ENCODE data around the gene IGFBP4.

GRCh38 chr17:39992907-39993529 is 12.4 kb downstream of the PSMD3 start:
- PRO-cap, 3 experiments: no peak in any of the 3 experiments
- RAMPAGE, long total RNA: no peak
- RRBS, 2 experiments: no CpG with 5 or more reads among the region's 14 CpGs

DNA sequence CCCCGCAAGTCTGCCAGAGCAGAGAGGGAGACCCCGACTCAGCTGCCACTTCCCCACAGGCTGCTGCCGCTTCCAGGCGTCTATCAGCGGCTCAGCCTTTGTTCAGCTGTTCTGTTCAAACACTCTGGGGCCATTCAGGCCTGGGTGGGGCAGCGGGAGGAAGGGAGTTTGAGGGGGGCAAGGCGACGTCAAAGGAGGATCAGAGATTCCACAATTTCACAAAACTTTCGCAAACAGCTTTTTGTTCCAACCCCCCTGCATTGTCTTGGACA is 255 bp upstream of the CSF3 start:
- PRO-cap, 3 experiments: no peak in any of the 3 experiments
- RAMPAGE, long total RNA: no peak
- RRBS, 2 experiments: no CpG with 5 or more reads among the region's 9 CpGs

DNA sequence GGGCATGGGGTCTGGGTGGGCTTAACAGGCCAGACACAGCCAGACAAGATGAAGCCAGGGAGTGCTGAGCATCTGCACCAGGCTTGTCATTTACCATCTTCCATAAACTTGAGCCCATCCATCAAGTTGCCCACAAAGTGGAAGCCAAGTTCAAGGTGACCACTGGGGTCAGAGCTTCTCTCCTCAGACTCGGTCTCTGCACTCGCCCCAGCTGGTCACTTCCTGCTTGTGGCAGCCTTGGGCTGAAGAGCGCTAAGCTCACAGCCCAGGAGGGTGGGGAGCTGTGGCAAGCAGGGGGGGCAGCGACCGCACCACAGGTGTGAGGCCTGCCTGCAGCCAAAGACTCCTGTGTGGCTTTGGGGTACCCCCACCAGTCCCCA is 2.9 kb downstream of the CSF3 start:
- PRO-cap, 3 experiments: peak in 2 of 3 experiments; most common plus-strand start position 186 of the sequence (in 1); most common minus-strand start position 230 of the sequence (in 2)
- RAMPAGE, long total RNA: no peak
- RRBS, 2 experiments: no CpG with 5 or more reads among the region's 5 CpGs

GRCh38 chr17:40036716-40036943 is 17.6 kb downstream of the MED24 start:
- PRO-cap, 3 experiments: no peak in any of the 3 experiments
- RAMPAGE, long total RNA: no peak
- RRBS, 2 experiments: no CpG with 5 or more reads among the region's 4 CpGs

GRCh38 chr17:40068672-40069777 is 6.3 kb downstream of the THRA start:
- PRO-cap, 3 experiments: peak in 2 of 3 experiments; most common plus-strand start chr17:40069036 (in 1); most common minus-strand start chr17:40068924 (in 1)
- RAMPAGE, long total RNA: no peak
- RRBS, 2 experiments: no CpG with 5 or more reads among the region's 18 CpGs

DNA sequence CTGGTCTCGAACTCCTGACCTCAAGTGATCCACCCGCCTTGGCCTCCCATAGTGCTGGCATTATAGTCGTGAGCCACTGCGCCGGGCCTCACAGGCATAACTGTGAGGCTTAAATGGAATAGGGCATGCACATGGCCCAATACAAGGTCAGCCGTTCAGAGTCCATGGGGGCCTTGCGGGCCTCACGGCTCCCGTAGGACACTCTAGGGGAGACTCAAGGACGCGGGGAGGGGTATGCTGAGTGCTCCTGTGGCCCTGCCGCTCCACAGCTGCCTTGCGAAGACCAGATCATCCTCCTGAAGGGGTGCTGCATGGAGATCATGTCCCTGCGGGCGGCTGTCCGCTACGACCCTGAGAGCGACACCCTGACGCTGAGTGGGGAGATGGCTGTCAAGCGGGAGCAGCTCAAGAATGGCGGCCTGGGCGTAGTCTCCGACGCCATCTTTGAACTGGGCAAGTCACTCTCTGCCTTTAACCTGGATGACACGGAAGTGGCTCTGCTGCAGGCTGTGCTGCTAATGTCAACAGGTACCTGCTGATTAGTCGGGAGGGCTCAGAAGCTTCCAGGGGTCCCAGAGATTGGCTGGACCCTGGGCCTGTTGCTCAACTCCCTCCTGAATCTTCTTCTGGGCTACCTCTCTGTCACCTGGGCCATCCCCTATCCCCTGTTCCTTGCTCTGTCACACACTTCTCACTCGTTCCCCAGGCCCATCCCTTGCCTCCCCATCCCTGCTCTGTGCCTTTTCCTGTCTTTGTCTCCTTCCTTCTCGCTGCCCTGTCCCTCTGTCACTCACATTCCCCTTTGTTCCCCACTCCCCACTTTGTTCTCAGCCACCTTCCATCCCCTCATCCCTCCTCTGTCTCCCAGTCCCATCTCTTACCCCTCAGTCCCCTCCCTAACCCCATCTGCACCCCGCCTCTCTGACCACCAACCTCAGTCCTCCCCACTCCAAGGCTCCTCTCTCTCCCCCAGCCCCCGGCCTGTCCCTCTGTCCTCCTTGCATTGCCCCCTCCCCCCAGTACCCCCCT is 12.1 kb downstream of the NR1D1 start:
- PRO-cap, 3 experiments: no peak in any of the 3 experiments
- RAMPAGE, long total RNA: no peak
- RRBS, 2 experiments: no CpG with 5 or more reads among the region's 30 CpGs

DNA sequence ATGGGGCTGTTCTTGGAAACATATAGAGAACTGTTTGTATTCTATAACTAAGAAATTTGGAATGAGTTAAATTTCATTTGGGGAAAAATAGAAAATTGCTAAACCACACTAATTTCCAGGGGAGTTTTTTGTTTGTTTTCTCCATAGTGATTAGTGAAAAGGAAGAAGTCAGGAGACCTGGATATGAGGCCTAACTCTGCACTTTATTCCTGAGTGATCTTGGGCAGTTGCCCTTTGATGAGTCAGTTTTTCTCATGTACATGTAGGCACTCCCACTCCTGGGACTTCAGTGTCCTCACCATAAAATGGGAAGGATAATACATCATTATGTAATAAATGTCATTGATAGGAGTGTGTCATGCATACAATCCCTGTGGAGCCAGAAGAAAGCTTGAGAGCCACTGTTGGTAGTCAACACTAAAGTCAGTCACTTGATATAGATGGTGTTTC is 32.4 kb downstream of the WIPF2 start:
- PRO-cap, 3 experiments: no peak in any of the 3 experiments
- RAMPAGE, long total RNA: no peak

- PRO-cap, 3 experiments: no peak in any of the 3 experiments
- RAMPAGE, long total RNA: no peak
- RRBS, 2 experiments: no CpG with 5 or more reads among the region's 7 CpGs
Observed at GRCh38 chr17:40281571-40282332, 5.9 kb upstream of the CDC6 start.

- PRO-cap, 3 experiments: no peak in any of the 3 experiments
- RAMPAGE, long total RNA: no peak
- RRBS, 2 experiments: no CpG with 5 or more reads among the region's 4 CpGs
Observed at GRCh38 chr17:40304203-40304826, 4.7 kb upstream of the RARA start.

- PRO-cap, 3 experiments: no peak in any of the 3 experiments
- RAMPAGE, long total RNA: no peak
- RRBS, 2 experiments: no CpG with 5 or more reads among the region's 10 CpGs
Observed at GRCh38 chr17:40306771-40307419, 2.1 kb upstream of the RARA start.

DNA sequence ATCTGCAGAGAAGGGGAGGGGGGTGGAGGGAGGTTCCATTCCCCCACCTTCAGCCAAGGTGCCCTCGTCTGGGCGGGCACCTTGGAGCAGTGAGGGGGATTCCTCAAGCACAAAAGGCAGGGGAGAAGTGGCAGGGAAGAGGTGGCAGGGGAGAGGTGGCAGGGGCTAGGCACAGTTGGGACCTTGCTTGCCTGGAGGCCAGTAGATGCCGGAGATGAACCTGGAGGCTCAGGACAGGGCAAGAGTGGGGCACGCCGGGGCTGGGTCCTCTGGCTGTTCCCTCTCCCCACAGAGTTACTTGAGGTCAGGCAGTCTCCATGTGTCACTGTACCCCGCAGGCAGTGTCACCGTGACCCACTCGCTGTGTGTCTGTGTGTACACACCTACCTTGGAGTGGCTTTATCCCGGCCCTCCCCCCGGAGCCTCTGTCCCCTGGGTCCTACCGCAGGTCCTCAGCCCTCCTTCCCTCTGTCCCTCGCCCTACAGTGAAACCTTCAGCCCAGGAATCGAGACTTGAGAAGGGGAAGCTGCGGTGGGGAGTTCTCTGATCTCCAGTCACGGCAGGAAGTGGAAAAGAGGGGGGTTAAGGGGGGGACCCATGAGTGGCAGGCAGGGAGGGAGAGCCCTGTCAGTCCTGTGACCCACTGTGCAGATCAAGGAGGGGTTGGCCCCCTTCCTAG is 13.3 kb downstream of the RARA start:
- PRO-cap, 3 experiments: peak in 3 of 3 experiments; most common plus-strand start position 38 of the sequence (in 2); most common minus-strand start position 271 of the sequence (in 1)
- RAMPAGE, long total RNA: no peak
- RRBS, 2 experiments: 9 to 11% methylated on average over 3 of the region's 15 CpGs

DNA sequence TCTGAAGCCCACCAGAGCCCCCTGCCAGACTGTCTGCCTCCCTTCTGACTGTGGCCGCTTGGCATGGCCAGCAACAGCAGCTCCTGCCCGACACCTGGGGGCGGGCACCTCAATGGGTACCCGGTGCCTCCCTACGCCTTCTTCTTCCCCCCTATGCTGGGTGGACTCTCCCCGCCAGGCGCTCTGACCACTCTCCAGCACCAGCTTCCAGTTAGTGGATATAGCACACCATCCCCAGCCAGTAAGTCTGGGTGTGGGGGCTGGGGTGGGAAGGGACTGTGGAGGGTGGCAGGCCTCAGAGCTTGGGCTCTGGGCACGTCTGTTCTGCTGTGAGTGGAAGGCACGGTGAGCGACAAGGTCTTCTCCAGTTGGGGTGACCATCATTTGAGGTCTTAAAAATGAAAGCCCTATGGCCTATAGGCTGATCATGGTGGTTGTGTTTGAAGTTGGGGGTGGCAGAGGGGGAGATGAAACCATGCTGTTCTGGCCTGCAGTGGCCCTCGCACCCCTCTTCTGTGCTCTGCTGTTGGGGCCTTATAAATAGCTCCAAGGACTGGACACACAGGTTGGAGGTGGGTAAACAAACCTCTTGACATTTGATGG is 22.3 kb downstream of the RARA start:
- PRO-cap, 3 experiments: no peak in any of the 3 experiments
- RAMPAGE, long total RNA: no peak
- RRBS, 2 experiments: no CpG with 5 or more reads among the region's 11 CpGs

GRCh38 chr17:40337348-40337939 is 27.1 kb downstream of the GJD3 start:
- PRO-cap, 3 experiments: no peak in any of the 3 experiments
- RAMPAGE, long total RNA: no peak
- RRBS, 2 experiments: no CpG with 5 or more reads among the region's 10 CpGs

DNA sequence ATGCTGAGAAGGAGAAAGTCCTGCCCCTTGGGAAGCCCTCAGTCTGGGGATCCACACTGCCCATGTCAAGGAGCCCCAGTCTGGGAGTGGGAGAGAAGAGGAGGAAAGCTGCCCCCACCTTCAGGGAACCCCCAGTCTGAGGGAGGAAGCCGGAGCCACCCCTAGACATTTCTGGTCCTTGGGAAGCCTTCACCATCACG is 6.8 kb downstream of the GJD3 start:
- PRO-cap, 3 experiments: no peak in any of the 3 experiments
- RAMPAGE, long total RNA: no peak
- RRBS, 2 experiments: no CpG with 5 or more reads among the region's 2 CpGs

DNA sequence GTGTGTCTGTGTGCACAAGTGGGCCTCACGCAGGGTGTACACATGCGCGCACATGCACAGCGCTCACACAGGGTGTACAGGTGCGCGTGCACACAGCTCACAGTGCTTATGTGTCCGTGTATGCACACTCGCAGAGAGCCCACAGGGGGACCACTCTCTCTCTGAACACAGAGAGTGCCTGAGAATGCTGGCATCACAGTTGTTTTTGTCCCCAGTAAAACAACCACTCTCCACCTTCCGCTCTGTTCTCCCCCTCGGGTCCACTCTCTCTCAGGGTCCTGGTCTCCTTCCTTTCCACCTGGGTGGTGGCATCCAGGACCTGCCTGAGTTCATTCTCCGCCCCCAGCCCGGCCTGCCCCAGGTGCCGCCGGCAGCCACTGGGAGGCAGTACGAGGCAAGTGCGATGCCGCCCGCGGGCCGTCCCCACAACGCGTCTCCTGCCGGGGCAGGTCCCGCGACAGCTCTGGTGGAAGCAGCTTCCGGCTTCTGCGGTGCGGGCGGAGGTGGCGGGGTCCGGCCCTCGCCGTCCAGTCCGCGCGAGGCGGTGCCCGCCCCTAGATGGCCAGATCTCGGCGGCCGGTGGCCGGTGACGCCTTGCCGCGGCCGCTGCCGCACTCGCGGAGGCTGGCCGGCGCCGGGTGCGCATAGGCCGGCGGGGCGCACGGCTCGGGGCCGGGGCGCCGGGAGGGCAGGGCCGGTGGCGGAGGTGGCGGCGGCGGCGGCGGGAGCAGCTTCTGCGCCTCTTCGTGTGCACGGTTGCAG is 2.0 kb downstream of the GJD3 start:
- PRO-cap, 3 experiments: peak in 3 of 3 experiments; most common plus-strand start position 530 of the sequence (in 2)
- RAMPAGE, long total RNA: no peak
- RRBS, 2 experiments: 2 to 3% methylated on average over 35 of the region's 71 CpGs

DNA sequence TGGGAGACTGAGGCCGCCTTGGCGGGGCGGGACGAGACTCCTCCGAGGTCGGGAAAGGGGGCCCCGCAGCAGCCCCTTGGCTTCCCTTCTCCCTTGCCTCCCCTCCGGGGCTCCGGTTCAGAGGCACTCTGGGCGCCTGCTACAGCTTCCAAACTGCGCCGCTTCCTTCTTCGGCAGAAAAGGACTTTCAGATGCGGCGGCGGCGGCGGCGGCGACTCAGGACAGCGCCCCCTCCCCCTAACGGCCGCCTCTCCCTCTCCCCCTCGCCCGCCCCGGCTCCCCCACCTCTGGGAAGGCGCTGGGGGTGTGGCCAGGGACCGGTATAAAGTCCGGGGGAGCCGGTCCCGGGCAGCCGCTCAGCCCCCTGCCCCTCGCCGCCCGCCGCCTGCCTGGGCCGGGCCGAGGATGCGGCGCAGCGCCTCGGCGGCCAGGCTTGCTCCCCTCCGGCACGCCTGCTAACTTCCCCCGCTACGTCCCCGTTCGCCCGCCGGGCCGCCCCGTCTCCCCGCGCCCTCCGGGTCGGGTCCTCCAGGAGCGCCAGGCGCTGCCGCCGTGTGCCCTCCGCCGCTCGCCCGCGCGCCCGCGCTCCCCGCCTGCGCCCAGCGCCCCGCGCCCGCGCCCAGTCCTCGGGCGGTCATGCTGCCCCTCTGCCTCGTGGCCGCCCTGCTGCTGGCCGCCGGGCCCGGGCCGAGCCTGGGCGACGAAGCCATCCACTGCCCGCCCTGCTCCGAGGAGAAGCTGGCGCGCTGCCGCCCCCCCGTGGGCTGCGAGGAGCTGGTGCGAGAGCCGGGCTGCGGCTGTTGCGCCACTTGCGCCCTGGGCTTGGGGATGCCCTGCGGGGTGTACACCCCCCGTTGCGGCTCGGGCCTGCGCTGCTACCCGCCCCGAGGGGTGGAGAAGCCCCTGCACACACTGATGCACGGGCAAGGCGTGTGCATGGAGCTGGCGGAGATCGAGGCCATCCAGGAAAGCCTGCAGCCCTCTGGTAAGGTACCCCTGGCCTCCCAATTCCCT is at the start of gene IGFBP4:
IGFBP4 (plus strand) TSS at position 351 of the 1,014 bp plus-strand sequence.
- PRO-cap, 3 experiments: peak in 3 of 3 experiments; most common plus-strand start position 351 of the sequence (in 3); most common minus-strand start position 155 of the sequence (in 1)
- RAMPAGE, long total RNA: no peak
- RRBS, 2 experiments: 2 to 3% methylated on average over 33 of the region's 109 CpGs

DNA sequence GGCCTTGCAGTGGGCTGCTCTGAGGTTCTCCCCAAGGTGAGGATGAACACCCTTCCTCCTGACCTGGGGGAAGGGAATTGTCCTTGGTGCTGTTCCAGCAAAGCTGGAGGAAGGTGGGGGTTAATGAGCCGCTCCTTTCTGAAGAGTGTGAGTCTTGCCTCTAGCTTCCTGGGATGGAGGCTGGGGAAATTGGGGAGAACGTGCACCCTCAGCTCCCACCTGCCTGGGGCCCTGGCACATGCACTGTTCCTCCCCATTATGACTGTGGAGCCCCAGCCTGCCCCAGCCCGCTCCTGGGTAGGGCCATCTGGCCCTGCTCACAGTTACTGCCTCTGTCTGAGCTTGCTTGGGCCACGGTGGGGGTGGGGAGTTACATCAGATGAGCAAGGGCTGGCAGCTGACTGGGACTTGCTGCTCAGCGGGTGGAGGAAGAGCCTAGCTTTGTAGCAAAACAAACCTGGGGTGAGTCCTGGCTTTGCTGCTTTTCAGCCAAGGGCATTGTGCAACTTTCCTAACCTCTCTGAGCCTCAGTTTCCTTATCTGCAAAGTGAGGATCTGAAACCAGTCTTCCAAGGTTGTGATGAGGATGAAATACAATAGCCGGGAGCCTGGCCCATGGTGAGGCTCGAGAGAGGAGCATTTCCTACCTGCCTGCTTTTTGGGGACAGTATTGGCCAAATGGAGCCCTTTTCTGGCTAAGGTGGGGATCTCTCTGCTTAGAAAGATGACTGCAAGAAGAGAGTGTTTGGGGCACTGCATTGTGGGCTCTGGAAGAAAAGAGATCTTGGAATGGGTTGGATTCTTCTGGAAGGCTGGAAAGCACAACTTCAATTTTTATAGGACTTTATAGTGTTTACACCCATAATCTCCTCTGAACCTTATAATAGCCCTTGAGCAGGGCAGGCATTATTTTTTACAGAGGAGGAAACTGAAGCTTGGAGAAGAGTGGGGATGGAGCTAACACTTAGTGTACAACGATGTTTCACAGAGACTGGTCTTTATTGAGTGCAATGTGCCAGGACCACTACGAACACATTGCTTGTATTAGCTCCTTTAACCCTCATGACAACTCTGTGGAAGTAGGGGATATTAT is 10.8 kb downstream of the TNS4 start:
- PRO-cap, 3 experiments: no peak in any of the 3 experiments
- RAMPAGE, long total RNA: no peak
- RRBS, 2 experiments: no CpG with 5 or more reads among the region's 9 CpGs

GRCh38 chr17:40526552-40527027 is 25.2 kb upstream of the TNS4 start:
- PRO-cap, 3 experiments: no peak in any of the 3 experiments
- RAMPAGE, long total RNA: no peak
- RRBS, 2 experiments: no CpG with 5 or more reads among the region's 5 CpGs

DNA sequence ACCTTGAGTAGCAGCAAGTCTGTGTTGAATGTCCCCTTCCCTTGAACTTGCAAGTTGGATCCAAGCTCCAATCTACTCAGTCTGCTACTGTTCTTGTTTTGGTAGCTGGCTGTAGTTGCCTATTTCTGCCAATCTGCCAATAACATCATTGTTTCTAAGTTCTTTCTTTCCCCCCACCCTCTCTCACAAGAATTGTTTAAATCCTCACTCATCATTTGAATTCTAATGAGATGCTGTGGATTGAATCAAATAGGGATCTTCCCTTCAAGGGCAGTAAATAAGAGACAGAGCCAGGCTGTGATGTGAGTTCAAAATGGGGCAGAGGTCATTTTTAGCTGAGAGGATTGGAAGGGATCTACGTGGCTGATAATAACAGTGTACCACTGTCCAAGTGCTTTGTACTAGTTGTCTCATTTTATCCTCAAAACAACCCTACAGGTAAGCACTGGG is 39.0 kb upstream of the CCR7 start:
- PRO-cap, 3 experiments: no peak in any of the 3 experiments
- RAMPAGE, long total RNA: no peak
- RRBS, 2 experiments: no CpG with 5 or more reads among the region's 1 CpG

GRCh38 chr17:40612454-40613443 is 34.9 kb downstream of the SMARCE1 start:
- PRO-cap, 3 experiments: no peak in any of the 3 experiments
- RAMPAGE, long total RNA: no peak
- RRBS, 2 experiments: 64 to 73% methylated on average over 4 to 5 of the region's 16 CpGs